HTR-8/SVneo (cell line): ENCODE measurements around a stretch of chr11.

GRCh38 chr11:11919812-11920553 lies 78.2 kb downstream of the USP47 start:
- RRBS: no CpG with 5 or more reads among the region's 6 CpGs

GRCh38 chr11:11967474-11968037 lies 40.9 kb downstream of the DKK3 start:
- RRBS: 96% methylated on average over 2 of the region's 9 CpGs

DNA sequence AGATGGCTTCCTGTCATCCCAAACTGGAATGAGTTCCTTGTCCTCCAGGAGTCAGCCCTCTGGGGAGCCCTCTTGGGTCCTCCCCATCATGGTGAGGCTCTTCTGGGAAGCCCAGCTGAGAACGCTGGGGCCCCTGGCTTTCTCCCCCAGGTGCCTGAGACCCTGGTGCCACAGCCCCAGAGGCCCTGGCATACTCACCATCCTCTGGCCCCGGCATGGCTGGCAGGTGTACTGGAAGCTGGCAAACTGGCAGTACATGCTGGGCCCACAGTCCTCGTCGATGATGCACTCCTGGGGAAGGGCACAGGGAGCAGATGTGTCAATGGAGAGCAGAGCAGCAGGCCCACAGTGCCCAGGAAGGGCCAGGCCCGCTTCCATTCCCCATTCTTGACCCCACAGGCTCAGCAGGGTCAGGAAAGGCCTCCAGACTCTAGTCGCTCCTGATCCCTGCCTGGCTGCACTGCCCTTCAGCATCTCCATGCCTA lies 40.2 kb downstream of the DKK3 start:
- RRBS: no CpG with 5 or more reads among the region's 6 CpGs

DNA sequence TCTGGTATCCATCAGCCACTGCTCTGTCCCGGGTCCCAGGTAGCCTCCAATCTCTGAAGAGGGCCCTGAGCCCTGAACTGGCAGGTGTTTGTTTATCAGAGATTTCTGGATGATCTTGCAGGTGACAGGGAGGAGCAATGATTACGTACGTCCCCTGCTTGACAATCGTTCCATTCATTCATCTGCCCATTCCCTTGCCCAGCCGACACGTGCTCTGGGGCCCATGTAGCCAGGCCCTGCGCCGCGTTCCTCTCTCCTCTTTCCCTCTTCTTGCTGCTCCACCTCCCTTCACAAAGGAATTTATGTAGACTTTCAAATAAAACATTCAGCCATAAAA lies 41.1 kb upstream of the MICAL2 start:
- RRBS: no CpG with 5 or more reads among the region's 9 CpGs

- RRBS: no CpG with 5 or more reads among the region's 6 CpGs
Measured at GRCh38 chr11:12087081-12087702, 23.2 kb upstream of the MICAL2 start.

GRCh38 chr11:12091680-12092557 lies 18.5 kb upstream of the MICAL2 start:
- RRBS: no CpG with 5 or more reads among the region's 6 CpGs

DNA sequence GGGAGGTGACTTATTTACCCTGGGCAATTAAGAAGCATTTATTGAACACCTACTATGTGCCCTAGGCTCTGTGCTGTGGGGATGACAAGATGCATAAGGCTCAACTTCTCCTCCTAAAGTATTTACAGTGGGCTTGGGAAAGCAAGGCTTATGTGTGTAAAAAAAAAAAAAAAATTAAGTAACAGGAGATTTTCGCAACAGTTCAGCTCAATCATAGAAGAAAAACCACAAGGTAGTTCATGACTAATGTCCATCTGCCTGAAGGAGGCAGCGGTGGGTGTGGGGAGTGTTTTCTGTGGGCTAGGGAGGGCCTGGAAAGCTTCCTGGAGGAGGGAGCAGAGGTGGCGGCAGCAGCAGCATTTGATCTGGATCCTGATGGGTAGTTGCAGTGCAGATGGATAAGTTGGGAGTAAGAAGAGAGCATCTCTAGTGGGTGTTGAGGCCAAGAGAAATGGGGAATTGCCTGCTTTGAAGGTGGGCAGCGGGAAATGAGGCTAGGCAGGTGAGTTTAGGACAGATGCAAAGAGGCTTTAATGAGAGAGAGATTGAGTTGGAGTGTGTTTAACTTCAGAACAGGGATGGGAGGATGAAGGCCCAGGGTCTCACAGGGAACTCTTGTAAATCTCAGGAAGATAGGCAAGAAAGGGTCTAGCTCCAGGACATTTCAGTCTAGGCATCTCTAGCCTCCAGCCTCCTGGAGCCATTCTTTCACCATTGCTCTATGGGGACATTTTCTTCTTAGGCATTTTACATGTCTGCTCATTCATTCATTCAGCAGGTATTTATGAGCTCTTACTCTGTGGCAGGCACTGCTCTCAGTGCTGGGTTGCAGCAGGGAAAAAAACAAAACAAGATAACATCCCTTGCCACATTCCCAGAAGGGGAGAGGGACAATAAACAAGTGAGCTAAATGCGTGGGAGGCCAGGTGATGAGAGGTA lies 16.4 kb downstream of the MICAL2 start:
- RRBS: no CpG with 5 or more reads among the region's 5 CpGs

- RRBS: 73% methylated on average over 1 of the region's 14 CpGs
Measured at GRCh38 chr11:12138899-12139982, 28.9 kb downstream of the MICAL2 start.

GRCh38 chr11:12170917-12171290 lies 60.5 kb downstream of the MICAL2 start:
- RRBS: no CpG with 5 or more reads among the region's 5 CpGs

DNA sequence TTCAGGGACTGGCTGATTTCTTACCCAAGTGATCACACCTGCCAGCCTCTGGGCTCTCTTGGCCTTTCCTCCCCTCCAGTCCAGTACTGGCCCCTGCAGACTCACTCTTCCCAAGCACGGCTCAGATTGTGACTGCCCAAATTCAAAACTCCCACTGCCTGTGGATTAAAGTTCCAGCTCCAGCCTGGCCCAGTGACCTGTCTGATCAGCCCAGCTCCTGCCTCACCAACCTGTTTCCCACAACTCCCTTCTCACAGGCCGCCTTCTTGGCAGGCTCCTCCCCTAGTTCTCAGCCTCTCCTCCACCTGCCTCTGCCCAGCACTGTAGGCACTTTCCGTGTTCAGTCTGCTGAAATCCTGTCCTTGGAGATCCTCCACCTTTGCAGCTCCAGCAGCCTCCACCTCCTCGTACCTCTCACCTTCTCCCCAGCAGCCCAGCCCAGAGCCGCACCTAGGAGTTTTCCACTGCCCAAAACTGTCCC lies 68.6 kb downstream of the MICAL2 start:
- RRBS: no CpG with 5 or more reads among the region's 5 CpGs

DNA sequence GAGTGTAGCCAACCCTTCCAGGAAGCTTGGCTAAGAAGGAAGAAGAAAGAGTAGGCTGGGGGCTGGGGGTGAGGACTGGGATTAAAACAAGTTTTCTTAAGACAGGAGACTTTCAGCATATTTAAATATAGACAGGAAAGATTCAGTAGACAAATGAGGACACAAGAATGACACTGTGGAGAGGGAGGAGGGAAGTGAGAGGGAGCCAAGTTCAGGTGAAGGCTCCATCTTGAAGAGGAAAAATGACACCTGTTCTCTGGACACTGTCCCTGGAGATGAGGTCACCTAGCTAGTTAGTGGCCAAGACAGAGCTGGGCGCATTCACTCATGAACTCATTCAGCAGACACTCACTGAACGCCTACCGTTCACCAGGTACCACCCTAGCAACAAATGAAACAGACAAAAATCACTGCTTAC lies 103.4 kb upstream of the PARVA start:
- RRBS: no CpG with 5 or more reads among the region's 3 CpGs

DNA sequence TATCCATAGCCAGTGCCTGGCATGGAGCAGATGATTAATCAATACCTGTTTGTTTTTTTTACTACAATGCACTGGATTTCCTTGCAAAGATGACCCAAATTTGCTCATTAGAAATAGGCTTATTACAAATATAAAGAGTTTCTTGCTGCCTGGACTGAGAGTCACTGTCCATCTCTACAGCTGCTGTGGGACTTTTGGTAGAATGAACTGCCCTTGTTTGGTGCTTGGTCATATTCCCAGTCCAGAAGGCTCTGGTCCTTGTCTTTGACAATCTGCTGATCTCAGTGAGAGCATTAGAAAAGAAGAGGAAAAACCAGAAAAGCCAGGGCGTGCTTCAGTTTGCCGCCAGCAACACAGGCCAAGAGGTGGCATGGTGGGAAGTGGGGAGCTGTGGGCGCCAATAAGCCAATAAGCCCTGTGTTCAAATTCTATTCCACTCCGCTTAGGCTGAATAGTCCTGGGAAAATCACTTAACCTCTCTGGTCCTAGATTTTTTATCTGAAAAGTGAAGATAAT lies 48.2 kb upstream of the PARVA start:
- RRBS: no CpG with 5 or more reads among the region's 4 CpGs

DNA sequence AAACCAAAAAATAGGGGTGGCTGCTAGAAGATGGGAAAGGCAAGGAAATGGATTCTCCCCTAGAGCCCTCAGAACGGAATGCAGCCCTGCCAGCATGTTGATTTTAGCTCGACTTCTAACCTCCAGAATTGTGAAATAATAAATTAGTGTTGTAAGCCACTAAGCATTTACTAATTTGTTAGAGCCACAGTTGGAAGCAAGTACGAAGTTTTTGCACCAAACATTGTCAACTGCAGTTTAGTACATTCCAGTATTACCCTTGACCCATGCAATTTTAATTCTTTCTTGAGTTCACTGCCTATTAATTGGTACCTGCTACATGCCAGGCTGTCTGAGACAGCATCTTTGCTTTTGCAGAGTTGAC lies 32.2 kb downstream of the PARVA start:
- RRBS: no CpG with 5 or more reads among the region's 3 CpGs

GRCh38 chr11:12413371-12413992 lies 36.1 kb downstream of the PARVA start:
- RRBS: no CpG with 5 or more reads among the region's 6 CpGs

- RRBS: no CpG with 5 or more reads among the region's 2 CpGs
Measured at GRCh38 chr11:12435469-12435820, 58.1 kb downstream of the PARVA start.

DNA sequence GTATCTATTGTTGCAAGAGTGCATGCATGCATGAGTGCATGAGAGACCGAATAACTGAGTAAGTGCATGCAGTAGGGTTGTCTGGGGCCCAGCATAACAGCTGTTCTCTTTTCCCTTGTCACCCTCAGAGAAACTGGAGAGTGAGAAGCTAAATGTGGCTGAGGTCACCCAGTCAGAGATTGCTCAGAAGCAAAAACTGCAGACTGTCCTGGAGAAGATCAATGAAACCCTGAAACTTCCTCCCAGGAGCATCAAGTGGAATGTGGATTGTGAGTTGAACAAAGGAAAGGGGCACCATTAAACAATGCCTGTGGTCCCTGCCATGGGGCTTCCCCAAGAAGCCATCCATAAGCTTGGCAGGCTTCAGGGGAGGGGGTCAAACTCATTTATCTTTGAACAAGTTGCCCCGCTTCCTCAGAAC lies 119.0 kb downstream of the PARVA start:
- RRBS: no CpG with 5 or more reads among the region's 2 CpGs

GRCh38 chr11:12537711-12538433 lies 136.3 kb upstream of the TEAD1 start:
- RRBS: 97% methylated on average over 2 of the region's 7 CpGs

- RRBS: no CpG with 5 or more reads among the region's 4 CpGs
Measured at GRCh38 chr11:12677777-12678498, 3.7 kb downstream of the TEAD1 start.

GRCh38 chr11:12842948-12843370 lies 166.2 kb upstream of the RASSF10 start:
- RRBS: no CpG with 5 or more reads among the region's 2 CpGs

DNA sequence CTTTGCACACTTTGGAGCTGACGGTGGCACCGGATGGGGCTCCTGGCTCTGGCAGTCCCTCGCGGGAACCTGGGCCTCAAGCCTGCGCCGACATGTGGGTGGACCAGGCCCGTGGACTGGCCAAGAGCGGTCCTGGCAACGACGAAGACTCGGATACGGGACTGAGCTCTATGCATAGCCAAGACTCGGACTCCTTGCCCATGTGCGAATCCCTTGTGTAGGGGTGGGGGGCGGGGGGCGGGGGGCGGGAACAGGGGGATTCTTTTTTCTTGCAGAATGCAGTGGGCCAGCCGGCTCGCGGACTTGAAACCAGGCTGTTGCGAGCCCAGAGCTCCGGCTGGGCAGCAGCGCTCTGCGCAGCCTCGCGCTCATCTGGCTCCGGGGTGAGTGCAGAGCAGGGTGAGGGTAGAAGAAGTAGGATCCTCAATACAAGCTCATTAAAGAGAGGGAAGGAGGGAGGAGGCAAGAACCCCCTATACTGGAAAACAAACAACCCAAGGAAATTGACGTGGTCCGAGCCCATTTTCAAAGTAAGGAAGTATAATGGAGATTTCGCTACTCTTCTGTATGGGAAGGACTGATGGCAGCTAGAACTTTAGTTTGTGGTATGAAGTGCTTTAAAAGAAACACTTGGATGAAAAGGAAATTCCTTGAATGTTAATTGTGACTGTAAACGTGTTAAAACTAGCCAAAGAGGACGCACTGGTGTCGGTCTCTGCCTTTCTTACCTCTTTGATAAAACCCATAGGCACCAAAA lies 1.9 kb downstream of the RASSF10 start:
- RRBS: 97% methylated on average over 10 of the region's 33 CpGs